Endothelial cell of umbilical vein (primary cell): ENCODE measurements around a stretch of chr13.

DNA sequence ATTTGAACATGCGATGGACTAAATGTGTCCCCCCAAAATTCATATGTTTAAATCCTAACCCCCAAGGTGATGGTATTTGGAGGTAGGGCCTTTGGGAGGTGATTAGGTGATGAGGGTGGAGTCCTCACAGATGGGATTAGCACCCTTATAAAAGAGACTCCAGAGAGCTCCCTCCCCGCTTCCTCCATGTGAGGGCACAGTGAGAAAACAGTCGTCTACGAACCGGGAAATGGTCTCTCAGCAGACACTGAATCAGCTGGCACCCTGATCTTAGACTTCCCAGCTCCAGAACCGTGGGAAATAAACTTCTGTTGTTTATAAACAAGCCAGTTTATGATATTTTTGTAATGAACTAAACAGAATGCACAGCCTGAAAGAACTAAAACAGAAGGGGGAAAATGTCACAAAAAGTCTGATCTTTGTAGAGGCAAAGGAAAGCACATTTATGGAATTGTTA is 59.2 kb upstream of the CYSLTR2 start:
- PRO-cap: no peak
CAGE:
- cytosol, long polyA minus RNA: no peak
- cytosol, long polyA plus RNA: no peak
- long polyA plus RNA: no peak
- nucleus, long polyA minus RNA: no peak
- nucleus, long polyA plus RNA: no peak

GRCh38 chr13:48976466-48977244 is 943 bp downstream of the FNDC3A start:
- PRO-cap: bidirectional peak, plus-strand start at chr13:48976659, minus-strand start at chr13:48976492
CAGE:
- cytosol, long polyA minus RNA: no peak
- cytosol, long polyA plus RNA: no peak
- long polyA plus RNA: no peak
- nucleus, long polyA minus RNA: no peak
- nucleus, long polyA plus RNA: no peak

DNA sequence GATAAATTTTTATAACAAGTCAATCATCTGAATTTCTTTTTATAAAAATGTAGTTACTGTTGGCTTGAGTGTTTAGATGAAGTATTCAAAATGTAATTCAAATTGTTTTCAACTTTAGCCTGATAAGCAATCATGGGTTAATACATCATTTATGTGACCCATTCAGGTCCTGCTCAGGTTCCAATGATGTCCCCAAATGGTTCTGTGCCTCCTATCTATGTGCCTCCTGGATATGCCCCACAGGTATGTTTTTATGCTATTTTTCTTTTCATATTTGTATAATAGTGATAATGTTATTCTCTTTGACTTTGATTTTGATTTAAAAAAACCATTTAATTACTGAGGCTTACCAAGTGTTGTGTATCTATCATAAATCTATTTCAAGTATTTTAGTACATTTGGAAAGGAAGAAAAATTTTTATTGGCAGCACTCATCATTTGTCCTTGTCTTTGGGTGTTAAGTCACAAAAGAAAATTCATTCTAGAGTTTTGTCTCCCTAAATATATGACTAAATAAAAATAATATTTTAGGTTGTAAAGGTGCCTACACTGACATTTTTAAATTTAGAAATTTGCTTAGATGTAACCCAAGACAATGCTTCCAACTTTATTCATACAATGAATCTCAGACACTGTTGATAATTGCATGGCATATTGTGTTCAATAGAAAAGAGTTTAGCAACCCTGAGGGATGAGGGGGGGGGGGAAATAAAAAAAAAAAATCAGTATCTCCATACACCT is 105.5 kb upstream of the MLNR start:
- PRO-cap: no peak
CAGE:
- cytosol, long polyA minus RNA: no peak
- cytosol, long polyA plus RNA: no peak
- long polyA plus RNA: no peak
- nucleus, long polyA minus RNA: no peak
- nucleus, long polyA plus RNA: no peak

- PRO-cap: unidirectional peak, minus-strand start at chr13:49187750
CAGE:
- cytosol, long polyA minus RNA: no peak
- cytosol, long polyA plus RNA: no peak
- long polyA plus RNA: no peak
- nucleus, long polyA minus RNA: no peak
- nucleus, long polyA plus RNA: no peak
These were observed 32.6 kb upstream of the MLNR start for GRCh38 chr13:49187576-49187998.

DNA sequence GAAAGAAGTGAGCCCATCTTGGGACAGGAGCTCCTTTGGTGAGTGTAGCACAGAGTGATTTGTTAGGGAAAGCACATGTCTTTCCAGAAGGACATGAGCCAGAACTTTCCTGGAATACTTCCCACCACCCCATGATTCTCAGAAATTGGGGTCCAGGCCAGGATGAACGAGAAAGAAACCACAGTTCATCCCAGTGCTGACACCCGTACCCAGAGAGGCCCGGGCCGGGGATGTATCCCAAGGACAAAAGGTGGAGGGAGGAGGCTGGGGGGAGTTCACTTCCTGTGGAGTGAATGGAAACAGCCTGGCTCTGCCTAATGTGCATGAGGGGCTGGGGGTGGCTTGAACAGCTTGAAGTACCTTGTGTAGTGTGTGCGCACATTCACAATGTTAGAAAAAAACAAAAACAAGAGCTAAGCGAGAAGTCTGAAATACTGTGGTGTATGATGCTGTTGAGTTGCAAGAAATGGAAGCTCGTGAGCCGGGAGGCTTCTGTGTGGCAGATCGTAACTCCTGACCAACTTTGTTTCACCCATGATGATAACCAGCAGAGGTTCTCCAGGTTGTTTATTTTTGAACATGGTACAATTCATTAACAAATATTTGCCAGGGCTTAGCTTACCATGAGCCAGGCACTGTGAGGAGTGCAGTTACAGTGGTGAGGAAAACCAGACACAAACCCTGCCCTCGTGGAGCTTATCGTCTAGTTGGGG is 47.6 kb downstream of the CDADC1 start:
- PRO-cap: no peak
CAGE:
- cytosol, long polyA minus RNA: no peak
- cytosol, long polyA plus RNA: no peak
- long polyA plus RNA: no peak
- nucleus, long polyA minus RNA: no peak
- nucleus, long polyA plus RNA: no peak

DNA sequence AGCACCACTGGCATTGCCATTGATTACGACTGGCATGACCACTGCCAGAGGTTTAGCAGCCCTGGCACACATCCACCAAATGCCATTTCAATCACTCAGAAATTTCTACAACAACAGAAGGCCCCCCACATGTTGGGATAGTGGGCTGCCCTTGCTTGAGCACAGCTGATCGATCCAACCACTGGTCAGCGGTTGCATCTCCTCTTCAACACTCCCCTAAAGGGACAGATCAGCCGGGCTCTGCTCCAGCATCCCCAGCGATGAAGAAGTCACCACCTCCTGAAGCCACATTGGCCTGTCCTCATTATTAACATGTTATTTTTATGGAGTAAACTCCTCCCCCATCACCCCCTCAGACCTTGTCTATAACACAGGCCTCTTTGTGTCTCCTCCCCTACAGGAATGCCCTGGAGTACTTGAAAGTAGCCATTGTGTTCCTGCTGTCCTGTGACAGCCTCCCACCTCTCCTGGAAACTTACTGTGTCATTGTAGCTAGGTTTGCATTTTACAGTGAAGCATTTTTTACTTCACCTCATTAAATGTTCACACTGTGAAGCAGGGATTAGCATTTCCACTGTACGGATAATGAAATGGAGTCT is 51.4 kb downstream of the CDADC1 start:
- PRO-cap: no peak
CAGE:
- cytosol, long polyA minus RNA: no peak
- cytosol, long polyA plus RNA: no peak
- long polyA plus RNA: no peak
- nucleus, long polyA minus RNA: no peak
- nucleus, long polyA plus RNA: no peak

DNA sequence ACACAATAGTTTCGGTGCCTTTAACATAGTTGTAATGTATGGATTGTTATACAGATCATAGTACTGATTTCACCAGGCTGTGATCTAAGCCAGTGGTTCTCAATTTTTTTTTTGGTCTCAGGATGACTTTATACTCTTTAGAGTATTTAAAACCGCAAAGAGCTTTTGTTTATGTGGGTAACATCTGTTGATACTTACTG is 10.6 kb downstream of the SETDB2 start:
- PRO-cap: no peak
CAGE:
- cytosol, long polyA minus RNA: no peak
- cytosol, long polyA plus RNA: no peak
- long polyA plus RNA: no peak
- nucleus, long polyA minus RNA: no peak
- nucleus, long polyA plus RNA: no peak

DNA sequence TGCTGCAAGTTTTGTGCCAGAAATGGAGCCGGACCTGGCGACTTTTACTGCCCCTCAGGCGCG is 204 bp upstream of the KPNA3 start:
- PRO-cap: no peak
CAGE:
- cytosol, long polyA minus RNA: no peak
- cytosol, long polyA plus RNA: no peak
- long polyA plus RNA: no peak
- nucleus, long polyA minus RNA: no peak
- nucleus, long polyA plus RNA: no peak

GRCh38 chr13:50026590-50027489 is 11.6 kb downstream of the KCNRG start:
- PRO-cap: no peak
CAGE:
- cytosol, long polyA minus RNA: no peak
- cytosol, long polyA plus RNA: no peak
- long polyA plus RNA: no peak
- nucleus, long polyA minus RNA: no peak
- nucleus, long polyA plus RNA: no peak

GRCh38 chr13:50119523-50120116 is 104.4 kb downstream of the KCNRG start:
- PRO-cap: no peak
CAGE:
- cytosol, long polyA minus RNA: no peak
- cytosol, long polyA plus RNA: no peak
- long polyA plus RNA: no peak
- nucleus, long polyA minus RNA: no peak
- nucleus, long polyA plus RNA: no peak

DNA sequence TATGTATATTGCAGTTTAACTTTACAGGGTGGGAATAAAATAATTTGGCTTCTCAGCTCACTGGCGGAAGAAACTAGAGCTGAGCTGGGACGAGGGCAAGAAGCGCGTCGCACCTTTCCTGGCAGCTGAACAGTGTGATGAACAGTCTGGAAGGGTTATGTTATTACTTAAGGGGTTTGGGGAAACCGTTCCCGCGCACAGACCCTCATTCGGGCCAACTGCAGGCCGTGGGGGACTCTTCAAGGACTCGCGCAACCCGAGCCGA is 111.3 kb downstream of the KCNRG start:
- PRO-cap: no peak
CAGE:
- cytosol, long polyA minus RNA: no peak
- cytosol, long polyA plus RNA: no peak
- long polyA plus RNA: no peak
- nucleus, long polyA minus RNA: no peak
- nucleus, long polyA plus RNA: no peak

DNA sequence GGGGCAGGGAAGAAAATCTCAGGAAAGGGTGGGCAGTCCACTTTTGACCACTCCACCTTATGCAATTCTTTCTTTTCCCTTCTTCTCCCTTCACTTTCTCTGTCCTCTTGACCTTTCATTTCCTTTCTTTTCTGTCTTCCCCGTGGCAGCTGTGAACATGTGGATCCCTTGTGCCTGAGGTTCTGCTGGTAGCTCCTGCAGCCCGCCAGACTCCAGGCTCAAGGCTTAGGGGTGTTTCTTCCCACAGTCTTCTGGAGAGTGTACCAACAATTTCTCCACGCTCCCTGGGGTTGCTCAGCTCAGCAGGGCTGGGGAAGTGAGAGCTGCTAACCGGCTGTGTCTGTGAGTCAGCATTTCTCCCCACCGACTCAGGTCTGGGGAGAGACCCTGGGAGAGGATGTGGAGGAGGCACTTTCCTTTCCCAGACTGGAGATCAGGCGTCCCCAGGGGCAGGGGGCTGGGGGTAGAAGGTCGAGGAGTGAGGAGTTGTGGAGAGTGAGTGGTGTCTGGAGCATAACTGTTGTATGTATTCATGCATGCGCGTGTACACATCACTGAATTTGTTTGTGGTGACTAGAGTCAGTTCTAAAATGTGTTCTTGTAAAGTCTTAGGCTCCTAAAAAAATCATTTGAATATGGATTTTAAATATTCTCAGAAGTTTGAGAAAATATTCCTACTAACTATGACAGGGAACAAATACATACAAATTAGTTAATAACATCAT is 193.7 kb downstream of the KCNRG start:
- PRO-cap: no peak
CAGE:
- cytosol, long polyA minus RNA: no peak
- cytosol, long polyA plus RNA: no peak
- long polyA plus RNA: no peak
- nucleus, long polyA minus RNA: no peak
- nucleus, long polyA plus RNA: no peak

DNA sequence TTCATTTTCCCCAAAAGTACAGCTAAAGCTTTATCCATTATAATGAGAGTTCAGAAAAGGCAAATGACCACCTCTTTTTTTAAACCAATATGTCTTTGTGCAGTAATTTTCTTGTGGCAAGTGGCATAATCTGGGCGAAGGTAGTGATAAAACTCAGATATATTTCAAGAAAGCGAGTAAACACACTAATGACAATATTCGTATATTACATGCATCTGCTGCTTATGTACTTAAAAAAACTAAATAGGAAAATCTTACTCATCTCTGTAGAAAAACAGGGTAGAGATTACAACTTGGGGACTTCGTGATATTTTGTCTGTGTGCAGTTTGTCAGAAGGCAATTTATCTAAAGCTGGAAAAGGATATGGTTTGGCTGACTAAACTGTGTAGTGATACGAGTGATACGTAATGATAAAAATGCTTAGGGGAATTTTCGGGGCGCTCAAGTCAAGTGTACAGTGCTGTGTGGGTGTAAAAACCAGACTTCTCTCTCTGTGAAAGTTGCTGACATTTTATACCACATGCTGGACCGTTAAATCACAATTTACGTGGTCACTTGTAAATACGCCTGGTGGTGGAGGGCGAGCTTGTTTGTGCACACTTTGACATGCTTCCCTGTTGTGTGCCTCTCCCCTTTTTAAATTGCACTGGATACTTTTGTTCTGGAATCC is 221.6 kb downstream of the KCNRG start:
- PRO-cap: no peak
CAGE:
- cytosol, long polyA minus RNA: no peak
- cytosol, long polyA plus RNA: no peak
- long polyA plus RNA: no peak
- nucleus, long polyA minus RNA: no peak
- nucleus, long polyA plus RNA: no peak

GRCh38 chr13:50357336-50357997 is 342.2 kb downstream of the KCNRG start:
- PRO-cap: no peak
CAGE:
- cytosol, long polyA minus RNA: no peak
- cytosol, long polyA plus RNA: no peak
- long polyA plus RNA: no peak
- nucleus, long polyA minus RNA: no peak
- nucleus, long polyA plus RNA: no peak

GRCh38 chr13:50370620-50371363 is 355.5 kb downstream of the KCNRG start:
- PRO-cap: no peak
CAGE:
- cytosol, long polyA minus RNA: no peak
- cytosol, long polyA plus RNA: no peak
- long polyA plus RNA: no peak
- nucleus, long polyA minus RNA: no peak
- nucleus, long polyA plus RNA: no peak

- PRO-cap: no peak
CAGE:
- cytosol, long polyA minus RNA: no peak
- cytosol, long polyA plus RNA: no peak
- long polyA plus RNA: no peak
- nucleus, long polyA minus RNA: no peak
- nucleus, long polyA plus RNA: no peak
These were observed 245.1 kb downstream of the DLEU7 start for GRCh38 chr13:50598221-50598919.

DNA sequence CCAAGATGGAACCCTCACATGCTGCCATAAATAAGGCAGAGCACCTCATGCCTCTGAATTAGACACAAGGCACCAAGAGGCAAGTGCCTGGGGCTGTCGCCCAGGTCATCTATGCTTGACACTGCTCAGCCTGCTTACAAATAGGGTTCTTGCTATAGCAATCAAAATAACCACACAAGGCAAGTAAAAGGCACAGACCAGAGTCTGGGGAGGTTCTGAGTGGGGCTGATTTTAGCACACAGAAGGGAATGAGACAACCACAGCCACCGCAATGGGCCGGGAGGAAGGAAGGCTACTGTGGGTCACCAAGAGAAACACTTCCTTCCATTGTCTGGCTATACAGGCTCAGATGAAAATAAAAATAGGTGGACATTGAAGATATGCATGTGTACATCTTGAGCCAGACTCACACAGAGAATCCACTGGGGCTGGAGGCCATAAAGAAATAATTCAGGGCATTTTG is 159.1 kb downstream of the DLEU7 start:
- PRO-cap: bidirectional peak, plus-strand start at position 391 of the sequence, minus-strand start at position 217 of the sequence
CAGE:
- cytosol, long polyA minus RNA: no peak
- cytosol, long polyA plus RNA: no peak
- long polyA plus RNA: no peak
- nucleus, long polyA minus RNA: no peak
- nucleus, long polyA plus RNA: no peak

DNA sequence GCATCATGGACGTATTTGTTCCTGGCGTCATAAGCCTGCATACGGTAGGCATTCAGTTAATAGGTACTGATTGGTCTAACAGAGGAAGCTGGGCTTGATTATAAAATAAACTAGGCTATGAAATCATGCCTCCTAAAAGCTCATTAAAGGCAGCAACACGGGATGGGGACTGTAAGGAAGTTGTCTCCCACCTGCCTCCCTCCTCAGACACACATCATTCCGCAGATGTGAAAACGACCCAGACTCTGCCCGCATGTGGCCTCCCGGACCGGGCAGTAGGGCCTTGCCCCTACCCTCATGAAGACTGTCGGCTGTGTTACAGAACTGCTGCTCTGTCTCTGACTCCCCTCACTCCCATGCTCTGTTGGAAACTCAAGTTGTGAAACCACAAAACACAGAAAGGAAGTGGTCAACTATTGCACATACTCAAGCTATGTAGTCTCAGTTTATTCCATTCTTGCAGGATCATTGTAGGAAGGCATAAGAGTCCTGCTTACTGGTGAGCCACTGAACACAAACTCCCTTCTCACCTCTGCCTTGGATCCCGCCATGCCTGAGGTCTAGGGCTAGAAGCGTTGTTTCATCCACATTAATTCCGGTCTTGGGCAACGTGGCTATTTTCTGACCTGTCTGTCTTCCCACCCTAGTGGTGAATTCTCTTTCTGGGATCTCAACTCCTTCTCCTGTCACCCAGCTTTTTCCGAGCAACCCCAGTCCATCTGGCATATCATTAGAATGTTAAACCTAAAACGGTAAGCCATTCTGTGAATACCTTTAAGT is 129.6 kb downstream of the DLEU7 start:
- PRO-cap: no peak
CAGE:
- cytosol, long polyA minus RNA: no peak
- cytosol, long polyA plus RNA: no peak
- long polyA plus RNA: no peak
- nucleus, long polyA minus RNA: no peak
- nucleus, long polyA plus RNA: no peak

DNA sequence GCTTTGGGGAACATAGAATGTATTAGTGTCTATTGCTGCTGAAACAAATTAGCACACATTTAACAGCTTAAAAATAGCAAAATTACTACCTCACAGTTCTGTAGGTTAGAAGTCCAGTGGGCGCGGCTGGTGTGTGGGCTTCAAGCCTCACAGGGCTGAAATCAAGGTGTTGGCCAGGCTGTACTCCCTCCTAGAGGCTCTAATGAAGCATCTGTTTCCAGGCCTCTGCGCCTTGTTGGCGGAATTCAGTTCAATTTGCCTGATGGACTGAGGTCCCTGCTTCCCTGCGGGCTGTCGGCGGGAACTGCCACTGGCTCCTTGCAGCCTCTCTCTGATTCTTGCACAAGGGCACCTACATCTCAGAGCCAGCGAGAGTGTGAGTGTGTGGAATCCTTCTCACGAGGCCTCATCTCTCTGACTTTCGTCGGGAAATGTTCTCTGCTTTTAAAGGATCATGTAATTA is 128.7 kb downstream of the DLEU7 start:
- PRO-cap: no peak
CAGE:
- cytosol, long polyA minus RNA: no peak
- cytosol, long polyA plus RNA: no peak
- long polyA plus RNA: no peak
- nucleus, long polyA minus RNA: no peak
- nucleus, long polyA plus RNA: no peak

GRCh38 chr13:50842794-50843124 is 733 bp downstream of the DLEU7 start:
- PRO-cap: no peak
CAGE:
- cytosol, long polyA minus RNA: no peak
- cytosol, long polyA plus RNA: no peak
- long polyA plus RNA: no peak
- nucleus, long polyA minus RNA: no peak
- nucleus, long polyA plus RNA: no peak